Foreskin keratinocyte (primary cell): ENCODE measurements around the gene TNRC6C.

DNA sequence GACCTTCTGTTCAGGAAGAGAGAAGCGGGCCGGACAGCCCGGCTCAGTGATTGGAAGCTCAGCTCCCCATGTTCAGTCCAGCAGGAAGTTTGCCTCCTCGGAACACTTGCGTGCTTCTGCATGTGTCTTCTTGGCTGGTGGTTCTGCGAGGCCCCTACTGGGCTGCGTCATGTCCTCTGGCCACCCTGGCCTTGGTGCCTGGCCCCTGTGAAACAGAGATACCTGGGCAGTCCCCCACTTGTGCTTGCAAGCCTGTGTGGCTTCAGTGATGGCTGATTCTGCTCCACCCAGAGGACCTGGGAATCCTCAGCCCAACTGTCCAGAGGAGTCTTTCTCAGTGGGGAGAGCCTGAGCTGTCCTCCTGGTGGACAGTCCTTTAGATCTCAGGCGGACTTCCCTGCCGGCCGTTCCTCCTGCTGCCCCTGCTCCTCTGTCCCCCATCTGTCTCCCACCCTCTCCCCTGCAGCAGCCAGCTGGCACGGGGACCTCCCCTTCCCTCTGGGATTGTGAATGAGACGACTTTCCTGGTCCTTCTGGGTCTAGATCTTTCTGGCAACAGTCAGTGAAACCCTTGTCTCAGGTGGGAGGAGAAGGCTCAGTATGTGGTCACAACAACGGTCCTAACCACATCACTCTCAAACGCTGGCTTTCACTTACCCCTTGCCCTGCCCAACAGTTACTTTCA is 139.1 kb downstream of the SEPTIN9 start:
- RAMPAGE, total RNA = no peak

DNA sequence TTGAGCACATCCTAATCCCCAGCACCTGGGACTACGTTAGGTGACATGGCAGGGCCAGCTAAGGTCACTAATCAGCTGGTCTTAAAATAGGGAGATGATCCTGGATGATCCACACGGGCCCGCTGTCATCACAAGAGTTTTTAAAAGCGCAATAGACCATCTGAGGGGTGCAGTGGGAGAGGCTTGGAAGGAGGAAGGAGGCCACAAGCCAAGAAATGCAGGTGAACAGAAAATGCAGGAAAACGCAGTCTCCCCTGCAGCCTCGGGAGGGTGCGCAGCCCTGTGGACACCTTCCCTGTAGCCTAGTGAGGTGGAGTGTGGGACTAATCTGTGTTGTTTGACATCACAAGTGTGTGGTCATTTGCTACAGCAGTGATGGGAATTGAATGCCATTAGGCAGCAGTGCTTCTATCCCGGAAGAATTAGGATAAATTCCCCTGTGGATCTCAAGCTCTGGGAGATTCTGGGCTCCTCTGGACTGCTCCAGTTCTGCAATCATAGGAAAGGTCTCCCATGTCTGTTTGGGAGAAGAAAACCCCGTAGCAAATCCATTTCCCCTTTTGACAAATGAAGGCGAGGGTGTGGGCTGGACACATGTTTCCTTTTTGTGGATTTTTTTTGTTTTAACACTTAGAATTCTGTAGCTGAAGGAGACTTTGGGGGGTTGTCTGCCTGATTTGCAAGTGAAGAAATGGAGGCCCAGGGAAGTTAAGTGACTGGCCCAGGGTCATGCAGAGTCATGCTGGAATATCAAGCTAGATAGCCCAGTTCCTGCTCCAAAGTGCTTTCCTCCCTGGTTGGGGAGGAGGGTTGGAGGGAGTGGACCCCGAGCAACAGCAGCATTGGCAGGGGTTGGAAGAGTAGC is 157.3 kb downstream of the SEPTIN9 start:
- RAMPAGE, total RNA = no peak

GRCh38 chr17:77466131-77466584 is 184.9 kb downstream of the SEPTIN9 start:
- RAMPAGE, total RNA = no peak

DNA sequence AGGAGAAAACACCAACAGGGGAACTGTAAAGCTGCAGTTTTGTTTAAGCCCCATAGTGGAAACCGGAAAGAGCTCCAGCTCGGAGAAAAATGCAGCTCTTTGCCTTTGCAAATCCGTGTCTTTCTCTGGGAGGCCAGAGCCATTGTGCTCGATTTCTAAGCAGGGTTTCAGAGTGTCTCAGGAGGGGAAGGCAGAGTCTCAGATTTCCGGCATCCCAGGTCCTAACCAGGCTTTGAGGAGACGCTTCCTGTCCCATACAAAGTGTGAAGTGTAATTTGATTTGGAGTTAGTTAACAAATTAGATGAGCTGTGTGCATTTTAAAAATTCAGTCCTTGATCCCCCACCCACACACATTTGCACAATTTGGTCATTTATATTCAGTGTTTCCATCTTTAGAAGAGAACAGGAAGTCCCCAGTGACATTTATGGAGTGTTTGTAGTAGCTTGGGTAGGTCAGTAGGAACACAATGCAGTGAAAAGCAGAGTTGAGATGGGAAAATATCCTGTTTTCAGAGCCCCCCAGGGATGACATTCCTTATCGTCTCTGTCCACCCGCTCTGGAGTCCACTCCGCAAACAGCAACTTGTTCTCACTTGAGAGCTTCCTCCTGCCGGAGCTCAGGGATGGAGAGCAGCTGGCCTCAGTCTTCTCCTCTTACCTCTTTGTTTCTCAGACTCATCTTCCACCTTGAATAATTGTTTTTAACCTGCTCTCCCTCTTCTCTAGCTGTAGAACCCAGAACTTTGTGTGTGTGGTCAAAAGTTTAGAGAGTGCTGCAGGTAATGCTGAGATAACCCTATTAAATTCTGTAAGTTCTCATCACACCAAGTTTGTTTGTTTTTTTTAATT is 191.5 kb downstream of the SEPTIN9 start:
- RAMPAGE, total RNA = no peak

DNA sequence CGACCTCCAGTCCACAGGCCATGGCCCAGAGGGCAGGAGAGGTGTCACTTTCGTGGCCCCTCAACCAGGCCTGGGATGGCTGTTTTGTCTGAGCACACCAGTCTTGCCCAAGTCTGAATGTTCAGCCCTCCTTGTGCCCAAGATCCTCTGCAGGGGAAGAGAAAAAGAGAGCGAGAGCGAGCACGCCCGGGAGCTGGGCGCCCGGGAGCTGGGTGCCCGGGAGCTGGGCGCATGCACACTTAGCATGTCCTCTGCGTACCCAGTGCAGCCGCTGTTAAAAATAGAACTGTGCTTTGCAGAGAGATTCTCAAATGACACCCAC is 273.8 kb downstream of the SEPTIN9 start:
- RAMPAGE, total RNA = no peak

GRCh38 chr17:77778999-77779697 is 179.4 kb upstream of the TNRC6C start:
- RAMPAGE, total RNA = no peak

GRCh38 chr17:77842560-77842879 is 116.0 kb upstream of the TNRC6C start:
- RAMPAGE, total RNA = no peak

GRCh38 chr17:77864626-77865184 is 93.8 kb upstream of the TNRC6C start:
- RAMPAGE, total RNA = no peak

DNA sequence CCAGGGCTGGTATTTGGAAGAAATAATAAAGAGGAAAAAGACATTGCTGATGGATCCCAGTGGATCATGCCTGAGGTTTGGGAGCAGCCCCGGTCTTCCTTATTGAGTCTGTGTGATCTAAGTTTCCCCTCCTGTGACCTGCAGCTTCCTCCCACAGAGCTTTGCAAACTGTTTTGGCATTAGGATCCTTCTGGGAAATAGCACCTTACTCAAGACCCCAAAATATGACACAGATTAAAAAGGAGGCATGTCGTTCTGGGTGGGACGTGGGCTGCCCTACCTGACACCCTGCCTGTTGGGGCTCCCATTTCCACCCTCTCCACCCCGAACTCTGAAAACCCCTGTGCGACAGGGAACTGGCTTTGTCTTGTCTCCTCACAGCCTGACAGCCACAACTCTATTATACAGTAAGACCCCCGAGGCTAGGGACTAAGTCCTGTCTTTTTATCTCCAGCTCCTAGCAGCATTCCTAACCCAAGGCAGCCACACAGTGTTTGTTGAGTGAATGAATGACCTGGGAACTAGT is 71.7 kb upstream of the TNRC6C start:
- RAMPAGE, total RNA = no peak

- RAMPAGE, total RNA = no peak
These were observed 16.2 kb upstream of the TNRC6C start for GRCh38 chr17:77942203-77942752.

- RAMPAGE, total RNA = no peak
These were observed at the start of gene TNRC6C for GRCh38 chr17:77958549-77959530. TSS of gene TNRC6C (plus strand) at chr17:77958703.

- RAMPAGE, total RNA = no peak
These were observed 23.4 kb downstream of the TMC6 start for GRCh38 chr17:78104937-78105746.

GRCh38 chr17:78108019-78108561 is 20.5 kb downstream of the TMC6 start:
- RAMPAGE, total RNA = no peak

GRCh38 chr17:78120473-78121598 is 7.7 kb downstream of the TMC6 start:
- RAMPAGE, total RNA = no peak

- RAMPAGE, total RNA = no peak
These were observed 1.5 kb downstream of the TMC8 start for GRCh38 chr17:78131876-78132713.

GRCh38 chr17:78154835-78155180 is 8.6 kb downstream of the C17orf99 start:
- RAMPAGE, total RNA = no peak

GRCh38 chr17:78171704-78172546 is 3.5 kb downstream of the SYNGR2 start:
- RAMPAGE, total RNA = no peak

GRCh38 chr17:78176256-78177088 is 8.1 kb downstream of the SYNGR2 start:
- RAMPAGE, total RNA = no peak

DNA sequence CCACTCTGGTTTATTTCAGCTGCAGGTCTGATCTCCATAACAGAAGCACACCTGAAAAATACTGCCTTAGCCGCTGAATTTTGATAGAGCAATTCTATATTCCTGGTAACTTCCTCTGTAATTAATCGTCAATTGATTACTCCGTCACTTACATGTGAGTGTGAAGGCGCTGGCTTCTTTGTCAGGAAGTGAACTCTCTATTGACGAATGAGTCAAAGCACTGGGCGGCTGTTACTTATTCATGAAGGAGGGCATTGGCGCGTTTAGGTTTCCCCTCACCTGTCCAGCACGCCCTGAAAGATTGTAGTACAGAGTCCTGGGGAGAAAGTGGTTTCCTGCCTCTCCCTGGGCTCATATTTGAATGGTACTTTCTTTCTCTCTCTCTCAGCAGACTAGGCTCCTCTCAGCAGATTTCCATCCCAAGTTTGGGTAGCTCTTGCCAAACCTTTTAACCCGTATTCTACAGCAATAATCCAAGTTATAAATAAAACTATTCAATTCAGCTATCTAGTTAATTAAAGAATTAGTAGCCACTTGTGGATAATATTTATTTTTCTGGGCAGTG is 21.0 kb downstream of the SOCS3 start:
- RAMPAGE, total RNA = no peak

GRCh38 chr17:78356736-78357791 is 2.8 kb downstream of the SOCS3 start:
- RAMPAGE, total RNA = no peak